Cardiac atrium fibroblast (primary cell): ENCODE results near the genes MCM3AP and YBEY.

- RAMPAGE, long total RNA = no peak
Measured at GRCh38 chr21:45485645-45486205, 56.5 kb downstream of the SLC19A1 start.

DNA sequence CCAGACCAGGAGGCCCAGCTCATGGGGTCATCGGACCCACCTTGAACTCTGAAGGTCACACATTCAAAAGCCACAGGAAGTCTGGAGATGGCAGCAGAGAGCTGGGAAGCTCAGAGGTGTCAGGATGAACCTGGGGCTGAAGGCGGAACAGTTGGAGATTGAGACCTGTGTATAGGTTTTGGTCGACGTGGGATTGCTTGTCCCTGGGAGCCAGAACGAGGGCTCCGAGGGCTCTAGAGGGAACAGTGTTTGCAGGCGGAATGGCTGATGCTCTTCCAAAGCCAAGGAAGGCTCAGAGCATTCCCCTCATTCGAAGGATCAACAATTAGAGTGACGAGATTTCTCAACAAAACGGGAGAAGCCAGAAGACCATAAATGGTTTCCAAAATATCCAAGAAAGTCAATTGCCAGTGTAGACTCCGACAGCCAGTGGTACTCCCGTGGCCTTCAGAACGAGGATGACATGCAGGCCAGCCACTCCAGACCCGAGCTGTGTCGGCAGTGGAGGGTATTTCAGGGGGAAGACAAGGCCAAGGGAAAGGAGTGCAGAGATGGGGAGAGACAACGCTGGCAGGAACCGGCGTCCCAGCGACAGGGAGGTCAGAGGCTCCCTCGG, 43.4 kb downstream of the SLC19A1 start:
- RAMPAGE, long total RNA = no peak

DNA sequence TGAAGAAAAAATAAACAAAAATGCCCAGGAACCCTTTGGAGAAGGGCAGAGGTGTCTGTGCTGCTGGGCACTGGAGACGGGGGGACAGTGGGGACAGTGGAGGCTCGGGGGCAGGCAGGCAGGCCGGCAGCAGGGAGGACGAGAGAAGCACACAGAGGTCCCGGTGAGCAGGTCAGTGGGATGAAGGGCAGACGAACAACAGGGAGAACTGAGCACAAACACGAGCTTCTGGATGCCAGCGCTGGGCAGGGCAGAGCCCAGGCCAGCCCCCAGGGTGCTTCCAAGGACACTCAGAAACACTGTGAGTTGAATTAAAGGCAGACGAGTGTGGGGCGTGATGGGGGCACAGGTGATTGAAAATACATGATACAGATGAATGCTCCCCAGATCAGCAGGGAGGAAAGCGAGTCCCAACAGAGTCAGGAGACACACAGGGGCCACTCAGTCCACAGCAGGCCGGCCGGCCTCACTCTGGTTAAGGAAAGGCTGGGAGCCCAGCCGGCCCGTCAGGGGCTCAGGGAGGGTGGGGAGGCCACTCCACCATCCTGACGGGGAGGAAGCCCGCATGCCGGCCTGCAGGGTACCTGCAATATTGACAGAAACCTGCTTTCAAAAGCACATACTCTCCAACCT, 14.1 kb downstream of the SLC19A1 start:
- RAMPAGE, long total RNA = no peak

DNA sequence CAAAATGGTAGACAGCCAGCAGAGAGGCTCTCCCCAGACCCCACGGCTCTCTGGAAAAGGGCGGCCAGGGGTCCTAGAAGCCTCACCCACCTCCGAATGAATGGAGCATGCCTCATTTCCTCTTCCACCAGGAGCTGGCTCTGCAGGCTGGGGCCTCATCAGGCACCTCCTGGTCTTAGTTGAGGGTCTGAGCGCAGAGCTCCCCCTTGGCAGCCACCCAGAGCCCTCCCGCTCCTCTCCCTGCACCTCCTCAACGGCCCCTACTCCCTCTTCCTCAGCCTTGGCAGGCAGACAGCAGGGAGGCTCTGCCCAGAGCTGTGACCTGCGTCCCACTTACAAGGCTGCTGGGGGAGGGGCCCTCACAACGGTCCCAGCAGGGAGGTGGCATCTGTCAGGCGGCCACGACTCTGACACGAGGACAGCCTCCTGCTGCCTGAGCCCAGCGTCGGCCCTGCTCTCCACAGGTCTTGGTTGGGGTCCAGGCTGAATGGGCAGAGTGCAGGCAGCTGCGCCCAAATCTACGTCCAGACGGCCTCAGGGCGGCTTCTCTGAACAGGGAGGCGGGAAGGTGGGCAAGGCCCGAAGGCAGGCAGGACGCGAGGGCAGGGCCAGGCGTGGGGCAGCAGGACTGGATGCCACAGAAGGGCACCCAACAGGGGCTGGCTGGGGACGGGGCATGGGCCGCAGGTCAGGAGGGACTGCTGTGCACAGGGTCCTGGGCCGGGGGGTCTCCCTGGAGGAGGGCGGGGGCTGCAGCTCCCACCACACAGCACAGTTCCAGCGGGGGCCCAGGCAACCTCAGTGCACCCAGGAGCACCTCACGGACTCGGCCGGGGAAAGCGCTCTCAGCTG, 7.6 kb downstream of the SLC19A1 start:
- RAMPAGE, long total RNA = no peak

DNA sequence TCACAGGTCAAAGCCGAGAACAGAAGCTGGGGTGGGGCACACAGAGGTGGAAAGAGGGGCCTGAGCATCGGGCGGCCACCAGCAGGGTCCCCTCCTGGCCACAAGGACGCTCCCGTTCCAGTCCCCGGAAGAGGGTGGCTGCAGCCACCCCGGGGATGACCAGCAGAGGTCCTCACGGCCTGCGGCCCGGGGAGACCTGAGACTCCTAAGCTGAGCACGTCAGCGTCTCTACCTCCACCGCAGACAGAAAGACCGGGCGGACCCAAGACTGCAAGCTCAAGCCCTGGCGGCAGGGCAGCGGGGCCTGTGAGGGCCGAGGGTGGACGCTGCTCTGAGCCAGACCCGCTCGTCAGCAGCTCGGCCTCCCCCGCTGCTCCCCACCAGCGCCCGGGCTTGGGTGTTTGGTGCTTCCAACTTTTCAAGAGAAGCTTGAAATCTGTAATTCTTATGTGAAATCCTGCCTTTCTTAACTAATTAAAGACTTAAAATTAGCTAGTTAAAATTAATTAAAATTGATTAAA, 13.9 kb upstream of the SLC19A1 start:
- RAMPAGE, long total RNA = no peak

- RAMPAGE, long total RNA = no peak
Measured at GRCh38 chr21:45571026-45571914, 29.0 kb upstream of the SLC19A1 start.

DNA sequence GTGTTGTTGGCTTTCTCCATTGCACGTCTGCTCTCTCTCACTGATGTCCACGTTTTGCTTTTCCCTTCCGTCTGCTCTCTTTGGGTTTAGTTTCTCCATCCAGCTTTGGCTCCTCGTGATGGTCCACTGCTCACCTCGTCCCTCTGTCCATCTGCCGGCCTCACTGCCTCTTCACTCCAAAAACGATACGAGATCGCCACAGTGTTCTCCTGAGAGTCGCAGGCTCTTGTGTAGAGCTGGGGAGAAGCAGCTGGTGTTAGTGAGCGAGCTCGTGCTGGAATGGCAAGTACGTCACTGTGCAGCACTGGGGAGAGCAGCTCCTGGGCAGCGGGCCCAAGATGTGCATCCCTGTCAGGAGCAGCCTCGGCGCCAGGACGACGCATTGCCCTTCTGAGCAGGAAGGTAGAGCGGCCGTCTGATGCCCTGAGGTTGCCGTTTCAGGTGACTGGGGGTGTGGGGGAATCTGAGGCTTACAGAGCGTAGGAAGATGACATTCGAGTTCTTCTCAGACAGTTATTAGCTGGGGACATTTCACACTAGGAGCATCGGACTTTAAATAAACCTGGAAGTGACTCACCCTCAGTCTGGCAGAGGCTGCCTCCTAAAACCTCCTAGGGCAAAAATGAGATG, 31.4 kb upstream of the PCBP3 start:
- RAMPAGE, long total RNA = no peak

DNA sequence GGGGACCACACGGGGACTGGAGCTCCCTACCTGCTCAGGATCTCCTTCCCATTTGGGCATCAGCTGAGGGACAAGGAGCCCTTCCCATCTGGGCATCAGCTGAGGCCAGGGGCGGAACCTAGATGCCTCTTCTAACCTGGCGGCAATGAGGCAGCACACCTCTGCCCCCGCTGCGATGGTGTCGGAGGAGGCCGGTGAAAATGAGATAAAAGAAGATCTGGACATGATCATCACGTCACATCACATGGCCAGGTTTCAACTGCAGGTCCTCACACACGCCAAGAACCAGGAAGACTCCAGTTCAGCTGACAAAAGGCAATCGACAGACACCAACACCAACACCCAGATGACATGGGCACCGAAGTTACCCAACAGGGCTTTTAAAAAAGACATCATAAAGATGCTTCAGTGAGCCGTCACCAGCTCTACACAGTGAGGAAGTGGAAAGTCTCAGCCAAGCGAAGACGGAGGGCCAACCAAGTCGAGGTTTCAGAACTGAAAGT, 154.4 kb upstream of the COL6A1 start:
- RAMPAGE, long total RNA = no peak

DNA sequence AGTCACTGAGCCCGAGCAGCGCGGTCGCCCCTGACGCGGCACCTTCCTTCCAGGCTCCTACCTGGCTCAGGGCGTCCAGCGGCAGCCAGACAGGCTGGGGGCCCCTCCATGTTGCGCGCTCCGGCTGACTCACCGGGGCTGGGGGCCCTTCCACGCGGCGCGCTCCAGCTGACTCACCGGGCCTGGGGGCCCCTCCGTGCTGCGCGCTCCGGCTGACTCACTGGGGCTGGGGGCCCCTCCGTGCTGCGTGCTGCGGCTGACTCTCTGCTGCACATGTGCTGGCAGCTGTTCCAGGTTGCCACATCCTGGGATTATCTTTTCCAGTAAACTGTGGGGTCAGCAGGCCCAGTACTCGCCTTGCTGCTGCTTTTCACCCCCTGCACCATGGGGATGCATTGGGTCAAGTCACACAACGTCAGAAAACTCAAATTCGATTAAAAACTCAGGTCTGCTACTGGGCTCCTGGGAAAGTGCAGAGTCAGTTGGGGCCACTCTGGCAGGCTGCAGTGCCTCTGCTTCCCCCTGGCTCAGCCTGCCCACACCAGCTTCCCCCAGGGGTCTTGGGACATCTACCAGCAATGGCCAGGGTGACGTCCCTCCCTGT, 106.4 kb upstream of the COL6A1 start:
- RAMPAGE, long total RNA = no peak

- RAMPAGE, long total RNA = no peak
Measured at GRCh38 chr21:45978087-45978774, 3.3 kb upstream of the COL6A1 start.

DNA sequence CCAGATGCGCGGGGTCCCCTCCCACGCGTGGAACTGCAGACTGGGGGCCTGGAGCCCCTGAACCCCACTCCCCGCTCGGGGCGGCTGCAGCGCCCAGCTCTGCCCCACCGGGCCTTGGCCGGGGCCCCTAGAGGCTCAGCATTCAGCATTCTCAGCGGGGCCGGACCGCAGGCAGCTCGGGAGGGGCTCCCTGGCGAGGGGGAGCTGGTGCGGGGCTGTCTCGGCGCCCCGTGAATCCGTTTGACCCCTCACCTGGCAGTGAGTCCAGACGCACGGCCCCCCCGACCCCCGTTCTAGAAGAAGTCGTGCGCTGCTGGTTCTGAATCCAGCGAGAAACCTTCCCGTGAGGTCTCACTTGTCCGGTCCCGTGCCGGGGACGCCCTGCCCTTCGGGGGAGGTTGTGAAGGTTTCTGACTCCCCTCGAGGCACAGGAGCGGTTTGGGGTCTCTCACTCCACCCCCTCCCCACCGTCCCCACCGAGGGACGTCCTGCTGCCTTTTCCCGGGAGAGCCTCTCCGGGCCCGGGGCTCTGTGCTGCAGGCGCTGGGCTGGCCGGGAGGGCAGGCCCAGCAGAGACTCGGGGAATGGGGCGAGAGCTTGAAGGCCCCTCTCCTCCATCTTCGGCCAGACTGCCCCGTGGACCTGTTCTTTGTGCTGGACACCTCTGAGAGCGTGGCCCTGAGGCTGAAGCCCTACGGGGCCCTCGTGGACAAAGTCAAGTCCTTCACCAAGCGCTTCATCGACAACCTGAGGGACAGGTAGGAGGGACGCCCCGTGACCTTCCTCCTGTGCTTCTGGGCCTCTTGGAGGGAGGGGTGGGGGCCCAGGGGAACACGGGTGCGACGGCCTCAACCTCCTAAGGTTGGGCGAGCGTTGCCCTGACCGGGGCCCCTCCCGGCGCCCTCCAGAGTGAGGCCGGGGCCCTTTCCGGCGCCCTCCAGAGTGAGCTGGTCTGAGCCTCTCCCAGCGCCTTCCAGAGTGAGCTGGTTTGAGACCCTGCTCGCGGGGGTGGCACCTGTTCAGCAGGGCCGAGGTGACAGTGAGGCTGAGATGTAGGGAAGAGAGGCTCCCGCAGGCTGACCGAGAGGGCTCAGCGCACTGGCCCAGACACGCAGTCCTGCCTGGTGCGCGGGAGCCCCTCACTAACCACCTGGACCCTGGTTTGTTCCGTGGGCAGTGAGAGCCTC, 829 bp downstream of the COL6A1 start:
- RAMPAGE, long total RNA = no peak

GRCh38 chr21:46036133-46037062, 54.8 kb downstream of the COL6A1 start:
- RAMPAGE, long total RNA = no peak

GRCh38 chr21:46099552-46100267, 1.8 kb downstream of the COL6A2 start:
- RAMPAGE, long total RNA = no peak

DNA sequence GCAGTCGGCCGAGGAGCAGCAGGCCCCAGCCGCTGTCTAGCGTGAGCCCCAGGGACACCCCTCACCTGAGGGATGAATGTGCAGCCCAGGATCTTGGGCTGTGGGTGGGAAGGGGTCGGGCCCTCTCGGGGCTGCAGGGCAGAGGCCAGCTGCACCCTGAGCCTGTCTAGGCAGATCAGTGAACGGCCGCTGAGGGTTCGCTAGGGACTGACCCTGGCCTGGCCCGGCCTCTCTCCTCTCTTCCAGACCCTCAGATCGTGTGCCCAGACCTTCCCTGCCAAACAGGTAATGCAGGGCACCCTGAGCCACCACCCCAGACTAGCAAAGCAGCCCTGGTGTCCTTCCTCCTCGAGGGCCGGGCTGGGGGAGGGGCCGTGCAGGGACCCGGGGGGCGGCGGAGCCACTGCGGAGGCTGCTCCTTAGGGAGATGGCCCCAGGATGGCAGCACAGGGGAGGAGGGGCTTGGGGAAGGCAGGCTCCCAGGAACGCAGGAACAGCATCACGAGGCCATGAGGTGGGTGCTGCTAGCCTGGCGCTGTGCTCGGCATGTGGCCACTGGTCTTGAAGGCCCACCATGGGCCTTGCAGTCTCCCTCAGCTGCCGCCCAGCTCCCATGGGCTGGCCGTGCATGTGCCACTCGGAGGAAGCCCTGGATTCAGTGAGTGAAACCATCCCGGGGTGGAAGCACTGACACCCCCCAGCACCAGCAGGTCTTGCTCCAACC, 28.5 kb downstream of the COL6A2 start:
- RAMPAGE, long total RNA = no peak

GRCh38 chr21:46156214-46156656, 856 bp upstream of the FTCD start:
- RAMPAGE, long total RNA = no peak

DNA sequence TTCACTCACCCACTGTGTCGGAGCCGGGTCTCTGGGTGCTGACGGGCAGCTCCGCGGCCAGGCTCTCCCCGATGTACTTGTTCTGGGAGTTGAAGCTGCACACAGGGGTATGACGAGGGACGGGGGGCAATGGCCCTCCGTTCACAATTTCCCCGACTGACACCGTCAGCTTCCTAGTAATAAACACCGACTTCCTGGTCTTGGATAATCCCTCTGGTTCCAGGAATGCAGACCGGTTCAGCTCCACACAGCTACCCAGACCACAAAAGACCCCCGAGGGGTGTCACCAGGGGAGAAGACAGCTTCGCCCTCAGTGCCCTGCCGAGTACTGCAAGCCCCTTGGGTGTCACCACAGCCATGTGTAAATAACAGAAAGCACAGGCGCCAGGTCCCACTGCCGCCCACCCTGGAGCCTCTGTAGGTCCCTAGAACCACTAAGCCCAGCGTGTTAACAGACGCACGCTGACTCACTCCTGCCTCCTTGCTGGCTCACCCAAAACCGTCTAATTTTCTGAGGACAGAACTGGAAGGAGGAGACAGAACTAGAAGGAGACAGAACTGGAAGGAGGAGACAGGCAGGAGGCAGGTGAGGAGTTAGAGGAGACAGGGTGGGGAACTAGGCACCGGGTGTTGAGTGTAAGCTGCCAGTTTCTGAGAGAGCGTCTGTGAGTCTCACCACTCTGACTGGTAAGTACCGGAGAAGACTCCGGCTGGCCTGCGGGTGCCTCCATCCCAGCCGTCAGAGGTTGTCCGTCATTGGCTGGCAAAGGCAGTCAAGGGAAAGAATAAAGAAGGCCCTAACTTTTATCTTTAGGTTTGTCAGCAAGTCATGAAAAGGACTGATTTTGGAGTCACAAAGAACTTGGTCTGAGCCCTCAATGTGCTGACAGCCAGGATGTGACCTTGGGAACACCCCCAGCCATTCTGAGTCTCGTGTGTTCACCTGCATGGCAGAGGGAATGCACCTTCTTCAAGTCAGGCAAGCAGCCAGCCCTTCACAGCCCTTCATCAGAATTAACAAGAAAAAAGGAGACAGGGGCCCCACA, 19.2 kb downstream of the MCM3AP start:
- RAMPAGE, long total RNA = no peak

- RAMPAGE, long total RNA = no peak
Measured at GRCh38 chr21:46285515-46286133, at the start of gene MCM3AP. MCM3AP (minus strand) TSS chr21:46285611.

- RAMPAGE, long total RNA = start-site peak on the plus strand at chr21:46286336-46286387, 129 and 12 reads in 2 replicates; start-site peak on the plus strand at chr21:46286632-46286682, 11 and 12 reads in 2 replicates
Measured at GRCh38 chr21:46286134-46286802, at the start of gene YBEY. YBEY (plus strand) TSS chr21:46286342.

- RAMPAGE, long total RNA = no peak
Measured at GRCh38 chr21:46314977-46315728, 8.5 kb downstream of the C21orf58 start.

GRCh38 chr21:46317856-46318621, 5.6 kb downstream of the C21orf58 start:
- RAMPAGE, long total RNA = no peak